Metanephros (tissue), 2 donors: ENCODE measurements around a stretch of chr7.

- RAMPAGE, long total RNA: no peak
Observed at GRCh38 chr7:154676277-154677082, 326.4 kb downstream of the PAXIP1 start.

DNA sequence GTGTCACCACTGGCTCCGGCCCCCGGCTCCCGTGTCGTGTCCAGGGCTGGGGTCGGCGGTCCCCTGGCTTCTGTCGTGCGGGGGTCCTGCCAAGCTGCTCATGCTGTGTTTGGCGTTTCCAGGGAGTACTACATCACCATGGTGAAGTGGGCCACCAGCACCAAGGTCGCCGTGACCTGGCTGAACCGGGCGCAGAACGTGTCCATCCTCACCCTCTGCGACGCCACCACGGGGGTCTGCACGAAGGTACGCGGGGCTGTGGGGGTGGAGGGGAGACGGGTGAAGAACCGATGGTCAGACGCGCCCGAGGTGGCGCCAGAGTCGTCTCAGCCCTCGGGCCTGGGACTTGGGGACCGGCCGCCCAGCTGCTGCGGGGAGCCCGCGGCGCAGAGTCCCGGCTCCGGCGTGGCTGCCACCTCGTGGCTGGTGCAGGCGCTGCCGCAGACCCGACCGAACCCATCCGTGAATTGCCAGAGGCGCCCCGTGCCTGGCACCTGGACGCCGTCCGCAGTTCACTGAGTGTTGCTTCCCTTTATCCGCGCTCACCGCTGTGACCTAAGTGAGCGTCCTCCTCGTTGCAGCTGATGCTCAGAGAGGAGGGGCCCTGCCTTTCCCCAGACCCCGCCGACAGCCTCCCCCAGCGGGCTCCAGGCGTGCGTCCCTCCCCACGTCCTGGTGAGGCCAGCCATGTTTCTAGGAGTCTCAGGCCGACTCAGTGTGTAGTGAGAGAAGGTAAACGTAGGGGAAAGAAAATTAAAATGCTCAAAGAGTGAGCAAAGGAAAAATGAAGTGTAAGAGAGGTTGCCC lies 208.8 kb downstream of the PAXIP1 start:
- RAMPAGE, long total RNA: no peak

DNA sequence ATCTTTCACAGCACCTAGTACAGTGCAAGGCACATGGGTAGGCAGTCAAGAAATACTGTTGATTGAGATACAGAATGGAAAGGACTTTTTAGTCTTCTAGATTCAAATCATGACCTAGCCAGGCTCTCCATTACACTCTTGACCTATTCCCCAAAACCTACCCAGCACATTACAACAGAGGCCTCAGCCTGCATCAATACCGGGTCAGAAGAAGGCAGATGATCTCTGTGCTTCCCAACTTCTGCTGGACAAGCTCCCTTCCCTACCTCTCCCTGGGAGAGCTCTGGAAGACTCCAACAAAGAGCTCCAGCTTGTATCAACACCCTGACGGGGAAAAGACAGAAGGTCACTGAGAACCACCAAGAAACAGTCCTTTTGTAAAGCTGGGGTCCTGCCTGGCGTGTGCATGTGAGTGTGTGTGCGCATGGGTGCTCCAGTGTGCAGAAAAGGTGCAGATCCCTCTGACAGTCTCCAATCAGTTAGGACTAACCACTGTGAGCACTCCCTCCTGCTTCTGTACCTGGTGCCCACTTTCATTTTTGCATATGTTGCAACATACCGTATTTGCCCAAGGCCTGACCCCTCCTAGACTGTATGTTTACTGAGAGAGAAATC lies 17.0 kb downstream of the PAXIP1 start:
- RAMPAGE, long total RNA: no peak

DNA sequence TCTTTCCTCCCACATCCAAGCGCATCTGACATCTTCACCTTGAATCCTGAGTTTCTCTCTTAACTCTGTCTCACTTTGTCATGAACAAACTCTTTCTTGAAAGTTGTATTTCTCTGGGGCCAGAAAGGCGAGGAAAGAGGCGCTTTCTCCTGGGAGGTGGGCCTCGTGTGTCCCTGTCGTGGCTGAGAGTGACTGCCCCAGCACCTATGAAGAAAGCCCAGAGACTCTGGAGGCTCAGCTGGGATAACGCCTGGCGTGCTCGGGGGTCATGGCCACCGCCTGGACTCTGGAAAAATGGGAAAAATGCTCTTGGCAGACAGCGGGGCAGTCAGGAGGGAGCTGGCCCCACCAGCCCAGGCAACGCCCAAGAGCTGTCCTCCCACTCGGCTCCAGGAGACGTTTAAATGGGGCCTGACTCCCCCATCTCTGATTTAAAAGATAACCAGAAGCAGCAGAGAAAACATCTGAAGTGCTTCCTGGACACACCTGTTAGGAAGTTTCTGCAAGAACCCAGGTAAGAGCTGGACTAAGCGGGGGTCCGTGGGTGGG lies 83.8 kb upstream of the INSIG1 start:
- RAMPAGE, long total RNA: no peak

- RAMPAGE, long total RNA: no peak
Observed at GRCh38 chr7:155274613-155275498, 22.8 kb upstream of the INSIG1 start.

GRCh38 chr7:155316789-155317226 lies 19.1 kb downstream of the INSIG1 start:
- RAMPAGE, long total RNA: no peak

- RAMPAGE, long total RNA: no peak
Observed at GRCh38 chr7:155414689-155414961, 43.3 kb upstream of the EN2 start.

GRCh38 chr7:155669480-155670203 lies 25.2 kb downstream of the RBM33 start:
- RAMPAGE, long total RNA: no peak

GRCh38 chr7:155692079-155692786 lies 47.8 kb downstream of the RBM33 start:
- RAMPAGE, long total RNA: no peak

DNA sequence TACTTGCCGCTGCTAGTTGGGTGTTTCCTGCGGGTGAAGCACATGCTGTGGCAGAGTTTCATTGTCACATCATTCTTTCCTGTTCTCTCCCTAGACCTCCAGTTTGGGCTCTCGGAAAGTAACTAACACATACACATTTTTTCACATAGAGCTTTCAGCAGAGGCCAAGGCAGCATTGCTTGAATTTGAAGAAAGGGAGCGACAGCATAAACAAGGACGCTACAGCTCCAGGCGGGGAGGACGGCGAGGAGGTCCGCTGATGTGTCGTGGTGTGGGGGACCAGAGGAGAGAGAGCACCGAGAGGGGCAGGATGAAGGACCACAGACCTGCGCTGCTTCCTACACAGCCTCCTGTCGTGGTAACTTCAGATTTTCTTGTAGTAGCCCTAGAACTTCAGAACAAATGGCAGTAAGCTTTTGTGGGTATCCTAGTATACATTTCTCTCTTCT lies 62.3 kb downstream of the RBM33 start:
- RAMPAGE, long total RNA: no peak

DNA sequence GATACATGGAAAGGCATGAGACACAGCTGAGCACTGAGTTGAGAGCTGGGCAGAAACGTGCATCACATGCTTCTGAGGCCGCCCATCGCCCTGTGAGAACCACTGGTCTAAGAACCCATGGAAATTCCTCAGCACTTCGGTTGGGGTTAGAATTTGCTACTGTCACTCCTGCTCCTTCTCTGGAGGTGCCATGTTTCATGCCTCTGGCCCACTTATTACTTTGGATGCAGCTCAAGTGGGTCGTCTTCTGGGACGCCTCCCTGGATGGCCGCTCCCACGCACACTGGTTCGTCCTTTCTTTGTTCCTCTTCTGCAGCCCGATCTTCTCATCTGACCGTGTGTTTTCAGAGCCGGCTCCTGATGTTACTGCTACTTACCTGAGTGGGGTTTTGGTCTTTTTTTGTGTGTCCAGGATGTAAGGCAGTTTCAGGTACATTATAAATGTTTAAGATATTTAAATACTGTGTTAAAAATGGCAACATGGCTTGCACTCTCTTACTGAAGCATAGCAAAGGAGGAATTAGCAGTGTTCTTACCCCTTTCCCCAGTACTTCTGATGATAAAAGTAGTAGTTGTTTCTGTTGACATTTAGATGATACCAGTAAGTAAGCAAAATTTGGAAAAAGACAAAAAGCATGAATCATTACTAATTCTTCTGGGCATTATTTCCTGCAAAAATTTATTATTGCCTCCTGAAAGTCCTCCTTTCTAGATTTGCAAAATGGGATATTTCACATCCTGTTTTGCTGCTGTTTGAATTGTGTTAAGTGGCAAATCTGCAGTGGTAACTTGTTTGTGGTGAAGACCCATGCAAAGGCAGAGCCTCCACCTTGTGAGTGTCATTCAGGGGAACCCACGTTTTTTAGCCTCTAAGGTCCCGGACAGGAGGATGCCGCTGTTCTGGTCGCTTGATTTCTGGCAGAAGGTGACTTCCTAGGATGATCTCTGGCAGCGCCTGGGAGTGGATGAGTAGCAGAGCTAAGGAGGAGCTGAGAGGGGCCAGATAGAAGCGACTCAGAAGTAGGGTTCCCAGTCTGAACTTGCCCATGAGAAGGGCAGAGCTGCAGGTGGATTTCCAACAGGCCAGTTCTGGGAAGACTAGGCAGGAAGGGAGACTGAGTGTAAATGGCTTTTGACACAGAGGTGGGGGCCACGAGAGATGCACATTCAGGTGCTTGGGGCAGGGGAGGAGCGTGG lies 59.3 kb downstream of the SHH start:
- RAMPAGE, long total RNA: no peak

- RAMPAGE, long total RNA: no peak
Observed at GRCh38 chr7:155960756-155961570, 148.7 kb upstream of the SHH start.

- RAMPAGE, long total RNA: no peak
Observed at GRCh38 chr7:156658996-156659900, 18.7 kb downstream of the RNF32 start.

DNA sequence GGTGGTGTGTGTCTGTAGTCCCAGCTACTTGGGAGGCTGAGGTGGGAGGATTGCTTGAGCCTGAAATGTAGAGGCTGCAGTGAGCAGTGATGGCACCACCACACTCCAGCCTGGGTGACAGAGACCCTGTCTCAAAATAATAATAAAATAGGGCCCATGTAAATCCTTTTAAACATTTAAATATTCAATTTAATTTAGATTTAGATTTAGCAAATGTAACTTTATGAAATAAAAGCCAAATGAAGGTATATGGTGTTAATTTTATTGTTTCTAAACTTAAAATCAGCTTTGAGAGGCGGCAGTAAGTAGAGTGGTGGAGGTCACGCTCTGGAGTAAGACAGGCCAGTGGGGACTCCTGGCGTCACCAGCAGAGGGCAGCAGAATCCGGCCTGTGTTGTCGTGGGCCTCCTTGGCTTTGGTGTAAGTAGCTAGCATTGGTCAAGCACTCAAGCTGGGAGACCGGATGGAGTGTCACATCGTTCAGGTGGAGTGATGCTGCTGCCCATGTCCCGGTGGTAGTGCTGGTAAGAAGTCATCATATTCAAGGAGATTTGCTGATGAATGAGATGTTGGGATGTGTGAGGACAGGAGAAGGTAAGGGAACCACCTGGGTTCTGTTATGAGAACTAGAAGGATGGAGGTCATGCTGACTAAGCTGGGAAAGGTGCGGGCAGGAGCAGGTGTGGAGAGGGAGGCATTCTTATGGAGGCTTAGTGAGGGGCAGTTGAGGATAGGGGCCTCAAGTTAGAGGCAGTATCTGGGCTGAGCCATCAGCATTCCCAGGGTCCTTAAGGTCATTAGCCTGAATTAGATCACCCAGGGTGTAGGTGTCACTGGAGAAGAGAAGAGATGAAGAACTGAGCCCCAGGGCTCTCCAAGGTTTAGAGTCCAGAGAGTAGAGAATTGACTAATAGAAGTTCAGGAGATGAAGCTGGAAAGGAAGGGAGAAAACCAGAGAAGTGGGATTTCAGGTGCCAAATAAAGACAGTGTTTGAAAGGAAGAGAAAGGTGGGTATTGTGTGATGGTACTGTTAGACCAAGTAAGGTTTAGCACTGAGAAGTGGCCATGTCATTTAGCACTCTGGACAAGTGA lies 98.5 kb upstream of the DNAJB6 start:
- RAMPAGE, long total RNA: no peak

GRCh38 chr7:157248268-157248784 lies 88.5 kb upstream of the DNAJB6 start:
- RAMPAGE, long total RNA: no peak

- RAMPAGE, long total RNA: no peak
Observed at GRCh38 chr7:157286234-157286463, 50.7 kb upstream of the DNAJB6 start.

GRCh38 chr7:157334307-157334696 lies 2.5 kb upstream of the DNAJB6 start:
- RAMPAGE, long total RNA: no peak

GRCh38 chr7:157337213-157337815 lies 510 bp downstream of the DNAJB6 start:
- RAMPAGE, long total RNA: no peak

- RAMPAGE, long total RNA: no peak
Observed at GRCh38 chr7:157337816-157338510, 1.2 kb downstream of the DNAJB6 start.

DNA sequence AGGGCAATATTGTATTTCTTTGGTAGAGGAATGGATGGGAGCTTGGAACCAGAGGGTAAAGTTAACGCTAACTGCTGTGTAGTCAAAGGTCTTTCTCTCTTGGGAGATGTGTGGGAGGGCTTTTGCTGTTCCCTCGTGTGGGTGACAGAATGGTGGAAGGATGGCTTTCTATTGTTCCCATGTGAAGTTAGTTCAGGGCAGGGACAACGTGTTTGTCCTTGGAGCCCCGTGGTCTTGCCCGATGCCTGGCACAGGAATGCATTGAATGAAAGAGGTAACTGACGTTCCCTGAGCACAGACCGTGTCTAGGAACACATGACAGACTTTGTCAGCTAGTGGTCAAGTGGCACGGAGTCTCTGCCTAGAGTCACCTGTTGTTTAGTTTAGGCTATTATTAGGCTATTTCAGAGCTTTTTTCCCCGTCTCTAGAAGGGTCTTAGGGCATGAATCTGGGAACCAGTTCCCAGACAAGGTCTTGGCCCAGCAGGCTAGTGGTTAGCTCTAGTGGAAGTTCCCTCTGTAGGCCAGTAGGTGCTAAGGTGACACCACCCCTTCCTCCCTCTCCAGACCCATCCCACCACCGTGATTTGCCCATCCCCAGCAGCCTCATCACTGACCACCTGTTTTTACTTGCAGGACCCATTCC lies 21.2 kb downstream of the DNAJB6 start:
- RAMPAGE, long total RNA: no peak